Endometrial microvascular endothelial cells (primary cell): Measurements from ENCODE around the genes PLA2G4E, SNAP23, CDAN1 and ADAL.

DNA sequence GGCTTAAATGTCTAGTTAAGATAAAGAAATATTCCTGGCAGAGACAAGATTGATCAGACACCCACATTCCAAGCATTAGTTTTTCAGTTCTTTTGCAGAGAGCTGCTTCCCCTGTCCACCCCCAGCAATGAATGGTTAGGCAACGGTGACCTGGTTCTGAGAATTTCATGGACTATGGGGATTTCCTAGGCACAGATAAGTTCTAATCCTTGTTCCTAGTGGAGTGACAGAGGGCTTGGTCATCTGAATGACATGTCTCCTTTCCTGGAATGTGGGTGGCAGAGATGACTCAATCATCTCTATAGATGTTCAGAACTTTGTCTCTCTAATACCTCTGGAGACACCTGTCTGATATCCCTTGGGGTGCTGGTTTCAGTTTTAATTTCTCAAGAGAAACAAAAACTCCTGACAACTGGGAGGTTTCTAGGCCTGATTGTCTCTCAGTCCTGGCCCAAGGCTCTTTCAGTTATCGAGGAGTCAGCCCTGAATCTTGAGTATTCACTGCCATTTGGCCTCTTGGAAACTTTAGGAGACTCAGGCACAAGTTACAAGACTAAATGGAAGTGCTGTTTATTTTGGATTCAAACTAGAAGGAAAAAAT, 10.4 kb downstream of the PLA2G4E start:
- RAMPAGE, long total RNA = no peak

GRCh38 chr15:42020737-42021420, at the start of gene PLA2G4E:
Gene PLA2G4E, minus strand, starts transcription at chr15:42021042.
- RAMPAGE, long total RNA = no peak

DNA sequence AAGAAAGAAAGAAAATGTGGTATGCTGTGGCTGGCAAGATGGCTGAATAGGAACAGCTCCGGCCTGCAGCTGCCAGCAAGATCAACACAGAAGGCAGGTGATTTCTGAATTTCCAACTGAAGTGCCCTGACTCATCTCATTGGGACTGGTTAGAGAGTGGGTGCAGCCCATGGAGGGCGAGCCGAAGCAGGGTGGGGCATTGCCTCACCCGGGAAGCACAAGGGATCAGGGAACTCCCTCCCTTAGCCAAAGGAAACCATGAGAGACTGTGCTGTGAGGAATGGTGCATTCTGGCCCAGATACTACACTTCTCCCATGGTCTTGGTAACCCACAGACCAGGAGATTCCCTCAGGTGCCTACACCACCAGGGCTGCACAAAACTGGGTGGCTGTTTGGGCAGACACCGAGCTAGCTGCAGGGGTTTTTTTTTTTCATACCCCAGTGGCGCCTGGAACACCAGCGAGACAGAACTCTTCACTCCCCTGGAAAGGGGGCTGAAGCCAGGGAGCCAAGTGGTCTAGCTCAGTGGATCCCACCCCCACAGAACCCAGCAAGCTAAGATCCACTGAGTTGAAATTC, 27.9 kb upstream of the TMEM87A start:
- RAMPAGE, long total RNA = no peak

DNA sequence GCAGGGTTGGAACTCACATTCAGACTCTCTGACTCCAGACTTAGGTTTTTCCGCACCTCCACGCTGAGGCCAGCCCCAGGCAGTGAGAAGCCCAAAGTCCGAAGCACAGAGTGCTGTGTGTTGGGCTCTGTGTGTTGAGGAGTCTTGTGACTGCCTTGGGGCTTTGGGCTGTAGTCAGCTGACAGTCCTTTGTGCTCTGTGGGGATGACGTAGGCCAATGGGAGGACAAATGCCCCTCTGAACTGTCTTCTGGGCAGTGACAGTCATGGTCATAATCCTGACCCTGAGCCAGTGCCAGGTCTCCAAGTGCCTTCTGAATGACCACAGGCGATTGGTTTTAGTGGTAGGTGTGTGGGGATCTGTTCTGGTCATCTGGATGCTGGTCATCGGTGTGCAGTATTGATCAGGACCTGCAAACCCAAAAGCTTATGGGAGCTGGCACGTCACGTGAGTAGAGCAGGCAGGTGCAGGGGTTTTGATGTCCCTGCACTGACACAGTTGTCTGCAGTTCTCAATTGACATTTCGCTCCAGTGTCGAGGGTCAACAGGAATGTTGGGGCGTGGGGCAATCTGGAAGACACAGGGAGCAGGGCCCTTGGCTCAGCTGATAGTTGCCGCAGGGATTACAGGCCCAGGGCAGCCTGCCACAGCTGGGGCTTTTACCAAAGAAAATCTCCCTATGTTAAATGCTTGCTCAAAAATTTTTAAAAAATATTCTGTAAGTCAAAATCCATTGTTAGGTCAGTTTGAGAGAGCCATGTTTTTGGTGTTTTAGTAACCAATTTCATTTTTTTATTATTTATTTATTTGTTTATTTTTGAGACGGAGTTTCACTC, 45.4 kb downstream of the CAPN3 start:
- RAMPAGE, long total RNA = no peak

- RAMPAGE, long total RNA = no peak
Observed at GRCh38 chr15:42450188-42450664, 40.7 kb downstream of the ZNF106 start.

DNA sequence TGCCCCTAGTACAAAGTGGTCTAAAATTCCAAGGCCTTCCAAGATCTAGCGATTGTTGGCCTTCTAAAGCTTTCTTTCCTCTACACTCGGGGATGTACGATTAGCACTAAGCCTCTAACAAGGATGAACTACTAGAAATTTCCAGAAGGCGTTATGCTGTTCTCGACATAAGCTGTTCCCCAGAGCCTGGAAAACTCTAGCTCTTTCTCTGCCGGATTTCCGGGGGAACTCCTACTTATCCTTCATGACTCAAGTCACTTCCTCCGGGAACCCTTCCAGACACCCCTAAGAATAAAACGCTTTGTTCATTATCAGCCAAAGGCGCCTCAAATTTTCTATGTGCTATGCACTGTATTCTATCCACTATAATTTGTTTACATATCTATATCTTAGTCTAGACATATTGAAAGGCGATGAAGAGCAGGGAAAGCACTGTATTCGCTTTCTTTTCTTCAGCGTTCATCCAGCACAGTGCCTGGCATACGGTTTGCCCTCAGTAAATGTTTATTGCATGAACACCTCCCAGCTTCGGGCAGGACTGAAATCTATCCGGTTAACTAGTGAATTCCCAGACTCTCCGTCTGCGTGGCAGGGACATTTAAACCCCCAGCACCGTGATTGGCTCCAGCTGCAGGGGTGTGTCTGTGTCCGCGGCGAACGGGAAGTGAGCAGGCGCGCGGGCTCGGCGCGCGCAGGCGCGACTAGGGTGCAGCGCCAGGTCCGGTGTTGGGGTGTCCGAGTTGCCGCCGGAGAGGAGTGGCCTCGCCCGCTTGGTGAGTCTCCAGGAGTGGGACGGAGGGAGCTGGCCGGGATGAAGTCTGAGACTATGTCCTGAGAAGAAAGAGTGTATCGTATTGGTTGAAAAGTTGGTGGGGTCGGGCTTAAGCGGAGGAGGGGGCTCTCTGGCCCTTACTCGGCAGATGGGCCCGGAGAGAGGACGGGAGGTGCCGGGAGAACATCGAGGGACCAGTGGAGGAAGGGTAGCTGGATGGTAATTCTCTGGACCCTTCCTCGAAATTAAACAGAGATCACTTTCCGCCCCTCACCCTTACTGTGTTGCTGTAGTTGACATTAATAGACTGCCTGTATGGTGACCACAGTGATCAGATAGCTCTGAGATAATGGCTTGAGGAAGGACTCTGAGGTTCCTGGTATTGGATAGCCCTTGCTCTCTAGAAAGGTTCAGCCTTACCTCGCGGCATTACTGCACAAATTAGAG, at the start of gene SNAP23:
Gene SNAP23, plus strand, starts transcription at position 694 of the 1,219 bp plus-strand sequence.
- RAMPAGE, long total RNA = start-site peak on the plus strand centred at position 717 of the sequence, 66 bp wide, 4,705 and 5,682 reads in 2 replicates

GRCh38 chr15:42724946-42725913, 11.7 kb downstream of the CDAN1 start:
- RAMPAGE, long total RNA = no peak

- RAMPAGE, long total RNA = no peak
Observed at GRCh38 chr15:42736838-42737922, at the start of gene CDAN1. Gene CDAN1, minus strand, starts transcription at chr15:42737128.

GRCh38 chr15:43330466-43330916, at the start of gene ADAL:
Gene ADAL, plus strand, starts transcription at chr15:43330672.
- RAMPAGE, long total RNA = start-site peak on the plus strand at chr15:43330668-43330700, 33 and 37 reads in 2 replicates

- RAMPAGE, long total RNA = no peak
Observed at GRCh38 chr15:43534088-43534452, 16.7 kb downstream of the MAP1A start.

DNA sequence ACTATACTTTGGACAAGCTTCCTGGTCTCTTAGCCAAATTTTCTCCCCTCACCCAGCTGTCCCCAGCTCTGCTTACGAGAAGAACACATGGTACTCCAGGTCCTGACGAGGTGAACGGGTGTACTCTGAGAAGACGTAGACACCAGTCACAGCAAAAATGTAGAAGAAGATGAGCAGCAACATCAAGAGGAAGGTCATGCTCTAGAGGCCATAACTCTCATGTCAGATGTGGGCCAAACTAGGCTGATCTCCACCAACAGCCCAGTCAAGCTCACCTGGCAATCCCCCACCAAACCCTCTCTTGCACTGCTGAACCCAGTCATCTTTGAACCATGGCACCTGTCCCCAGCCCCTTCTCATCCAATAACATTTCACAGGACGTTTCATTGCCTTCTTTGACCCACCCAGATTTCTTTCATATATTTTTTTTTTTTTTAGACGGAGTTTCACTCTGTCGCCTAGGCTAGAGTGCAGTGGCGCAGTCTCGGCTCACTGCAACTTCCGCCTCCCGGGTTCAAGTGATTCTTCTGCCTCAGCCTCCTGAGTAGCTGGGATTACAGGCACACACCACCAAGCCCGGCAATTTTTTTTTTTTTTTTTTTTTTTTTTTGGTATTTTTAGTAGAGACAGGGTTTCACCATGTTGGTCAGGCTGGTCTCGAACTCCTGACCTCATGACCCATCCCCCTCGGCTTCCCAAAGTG, 9.7 kb downstream of the CATSPER2 start:
- RAMPAGE, long total RNA = no peak

DNA sequence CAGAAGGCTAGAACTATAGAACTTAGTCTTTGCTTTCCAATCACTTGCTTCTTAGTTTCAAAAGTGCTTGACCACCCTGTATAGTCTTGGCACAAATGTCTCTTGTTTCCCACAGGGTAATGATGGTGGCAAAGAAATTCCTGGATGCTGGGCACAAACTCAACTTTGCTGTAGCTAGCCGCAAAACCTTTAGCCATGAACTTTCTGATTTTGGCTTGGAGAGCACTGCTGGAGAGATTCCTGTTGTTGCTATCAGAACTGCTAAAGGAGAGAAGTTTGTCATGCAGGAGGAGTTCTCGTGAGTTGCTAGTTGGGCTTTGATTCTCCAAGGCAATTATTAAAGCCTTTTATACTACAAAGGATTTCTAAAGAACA, 10.2 kb downstream of the ELL3 start:
- RAMPAGE, long total RNA = no peak

DNA sequence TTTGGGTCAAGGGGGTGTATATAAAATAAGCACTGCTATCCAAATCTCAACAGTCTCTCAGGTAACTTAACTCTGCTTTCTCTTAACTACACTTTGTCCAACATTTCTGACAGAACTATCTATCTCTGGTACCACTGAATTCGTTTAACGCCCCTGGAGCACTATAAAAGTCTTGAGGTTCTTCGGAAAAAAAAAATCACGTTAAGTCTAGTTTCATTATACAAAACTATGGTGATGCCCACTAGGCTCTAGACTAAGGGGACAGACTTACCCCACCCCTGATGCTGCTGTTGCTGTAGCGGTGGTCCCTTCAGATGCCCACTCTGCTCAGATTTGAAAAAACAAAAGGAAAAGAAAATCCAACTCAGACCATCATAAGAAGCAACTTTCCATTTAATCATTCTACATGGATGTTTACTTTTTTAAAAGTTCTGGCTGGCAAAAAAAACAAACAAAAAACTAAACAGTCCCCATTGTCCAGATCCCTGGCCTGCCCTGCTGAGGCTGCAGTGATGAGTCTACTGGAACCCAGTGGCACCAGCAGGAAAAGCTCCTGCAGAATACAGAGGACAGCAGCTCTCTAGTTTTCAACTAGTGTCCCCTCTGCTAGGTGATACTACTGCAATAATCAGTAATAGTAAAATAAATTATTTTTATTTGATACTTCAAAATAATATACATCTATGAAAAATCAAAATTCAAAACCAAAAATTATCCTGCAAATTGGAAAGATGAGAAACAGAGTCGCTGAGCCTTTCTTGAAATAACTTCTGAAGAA, 46.3 kb downstream of the WDR76 start:
- RAMPAGE, long total RNA = no peak

GRCh38 chr15:44537520-44538257, 742 bp downstream of the EIF3J start:
- RAMPAGE, long total RNA = no peak

DNA sequence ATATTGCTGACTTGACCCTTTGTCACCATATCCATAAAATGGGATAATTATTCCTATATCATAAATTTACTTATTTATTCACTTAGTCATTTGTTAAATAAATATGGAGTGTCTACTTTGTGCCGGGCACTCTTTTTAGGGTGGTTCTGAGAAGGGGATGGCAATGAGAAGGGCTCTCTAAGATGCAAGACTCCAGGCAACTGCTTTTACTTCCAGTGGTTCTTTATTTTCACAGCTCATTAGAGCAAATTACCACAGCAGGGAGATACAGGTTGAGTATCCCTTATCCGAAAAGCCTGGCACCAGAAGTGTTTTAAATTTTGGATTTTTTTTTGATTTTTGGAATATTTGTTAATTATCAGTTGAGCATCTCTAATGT, 9.4 kb upstream of the TRIM69 start:
- RAMPAGE, long total RNA = no peak

DNA sequence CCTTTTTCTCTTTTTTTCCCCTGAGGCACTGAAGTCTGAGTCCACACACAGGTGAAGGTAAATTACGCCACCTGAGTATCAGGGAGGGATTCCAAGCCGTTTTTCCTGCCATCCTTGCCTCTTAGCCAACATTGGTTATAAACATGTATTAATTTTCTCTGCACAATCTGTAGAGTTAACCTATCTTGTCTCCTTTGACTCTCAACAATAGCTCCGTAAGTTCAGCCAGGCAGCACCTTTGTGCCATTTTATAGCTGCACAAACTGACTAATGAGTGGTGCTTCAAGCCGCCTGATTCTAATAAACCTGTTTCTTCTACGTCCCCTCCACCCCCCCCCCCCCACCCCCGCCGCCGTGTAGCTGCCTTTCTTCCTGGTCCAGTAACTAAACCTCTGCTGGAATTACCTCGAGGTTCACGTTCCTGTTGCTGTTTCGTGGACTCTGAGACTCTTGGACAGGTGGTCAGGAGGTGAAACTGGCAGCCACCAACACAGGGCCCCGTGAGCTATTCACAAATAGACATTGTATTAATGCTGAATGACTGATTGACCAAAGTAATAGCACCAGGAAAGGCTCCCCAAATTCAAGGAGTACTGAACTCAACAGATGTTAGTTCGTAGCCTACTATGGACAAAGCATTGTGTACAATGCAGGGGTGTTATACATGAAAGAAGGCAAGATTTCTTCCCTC, 73.8 kb downstream of the TRIM69 start:
- RAMPAGE, long total RNA = no peak

DNA sequence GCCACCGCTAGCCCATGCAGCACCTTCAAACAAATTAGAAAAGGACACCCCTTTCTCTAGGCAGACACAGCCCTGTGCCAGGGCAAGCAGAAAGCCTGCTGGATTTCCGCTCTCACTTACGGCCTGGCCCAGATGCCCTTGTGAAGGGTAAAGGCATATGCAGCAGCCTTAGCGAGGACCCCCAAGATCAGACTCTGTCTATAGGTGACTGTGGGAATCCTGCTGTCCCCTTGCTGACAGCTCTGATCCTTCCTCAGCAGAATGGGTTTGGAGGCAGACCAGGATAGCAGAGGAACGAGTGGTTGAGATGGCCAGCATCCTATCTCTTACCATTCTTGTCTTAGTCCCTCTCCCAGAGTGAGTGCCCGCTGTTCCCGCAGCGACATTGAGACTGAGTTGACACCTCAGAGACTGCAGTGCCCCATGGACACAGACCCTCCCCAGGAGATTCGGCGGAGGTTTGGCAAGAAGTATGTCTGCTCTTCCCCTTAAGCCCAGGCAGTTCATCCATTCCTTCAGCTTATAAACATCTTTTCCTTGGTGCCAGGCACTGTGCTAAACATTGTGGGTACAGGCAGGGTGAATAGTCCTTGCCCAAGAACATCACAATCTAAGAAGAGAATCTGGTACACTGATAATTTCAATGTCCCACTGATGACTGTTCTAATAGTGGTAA, 21.1 kb downstream of the DUOX1 start:
- RAMPAGE, long total RNA = no peak

DNA sequence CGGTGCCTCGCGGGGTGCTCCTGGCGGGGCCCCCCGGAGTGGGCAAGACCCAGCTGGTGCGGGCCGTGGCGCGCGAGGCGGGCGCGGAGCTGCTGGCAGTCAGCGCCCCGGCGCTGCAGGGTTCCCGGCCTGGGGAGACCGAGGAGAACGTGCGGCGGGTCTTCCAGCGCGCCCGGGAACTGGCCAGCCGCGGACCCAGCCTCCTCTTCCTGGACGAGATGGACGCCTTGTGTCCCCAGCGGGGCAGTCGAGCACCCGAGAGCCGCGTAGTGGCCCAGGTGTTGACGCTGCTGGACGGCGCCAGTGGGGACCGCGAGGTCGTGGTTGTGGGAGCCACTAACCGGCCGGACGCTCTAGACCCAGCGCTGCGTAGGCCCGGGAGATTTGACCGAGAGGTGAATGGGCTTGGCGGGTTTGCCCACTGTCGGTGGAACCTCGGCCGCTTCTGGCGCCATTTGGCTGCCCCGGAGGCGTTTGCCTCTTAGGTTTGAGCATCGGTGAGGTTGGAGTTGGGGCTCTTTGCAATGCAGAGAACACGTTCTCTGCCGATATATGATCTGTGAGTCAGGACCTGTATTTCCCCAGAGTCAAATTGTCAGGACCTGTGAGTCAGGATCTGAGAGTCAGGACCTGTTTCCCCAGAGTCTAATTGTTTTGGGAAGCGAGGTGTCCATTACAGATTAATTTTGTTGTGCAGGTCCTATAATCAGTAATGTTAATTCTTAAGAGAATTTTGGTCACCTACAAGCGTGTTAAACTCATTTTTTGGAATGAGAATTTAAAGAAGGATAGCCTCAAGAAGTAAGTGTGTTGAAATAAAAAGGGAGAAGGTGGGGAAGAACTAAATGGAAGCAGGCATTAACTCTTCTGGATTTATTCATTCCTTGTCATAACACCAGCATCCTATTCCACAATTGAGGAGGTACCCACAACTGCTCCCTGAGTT, 1.3 kb downstream of the SPATA5L1 start:
- RAMPAGE, long total RNA = no peak

DNA sequence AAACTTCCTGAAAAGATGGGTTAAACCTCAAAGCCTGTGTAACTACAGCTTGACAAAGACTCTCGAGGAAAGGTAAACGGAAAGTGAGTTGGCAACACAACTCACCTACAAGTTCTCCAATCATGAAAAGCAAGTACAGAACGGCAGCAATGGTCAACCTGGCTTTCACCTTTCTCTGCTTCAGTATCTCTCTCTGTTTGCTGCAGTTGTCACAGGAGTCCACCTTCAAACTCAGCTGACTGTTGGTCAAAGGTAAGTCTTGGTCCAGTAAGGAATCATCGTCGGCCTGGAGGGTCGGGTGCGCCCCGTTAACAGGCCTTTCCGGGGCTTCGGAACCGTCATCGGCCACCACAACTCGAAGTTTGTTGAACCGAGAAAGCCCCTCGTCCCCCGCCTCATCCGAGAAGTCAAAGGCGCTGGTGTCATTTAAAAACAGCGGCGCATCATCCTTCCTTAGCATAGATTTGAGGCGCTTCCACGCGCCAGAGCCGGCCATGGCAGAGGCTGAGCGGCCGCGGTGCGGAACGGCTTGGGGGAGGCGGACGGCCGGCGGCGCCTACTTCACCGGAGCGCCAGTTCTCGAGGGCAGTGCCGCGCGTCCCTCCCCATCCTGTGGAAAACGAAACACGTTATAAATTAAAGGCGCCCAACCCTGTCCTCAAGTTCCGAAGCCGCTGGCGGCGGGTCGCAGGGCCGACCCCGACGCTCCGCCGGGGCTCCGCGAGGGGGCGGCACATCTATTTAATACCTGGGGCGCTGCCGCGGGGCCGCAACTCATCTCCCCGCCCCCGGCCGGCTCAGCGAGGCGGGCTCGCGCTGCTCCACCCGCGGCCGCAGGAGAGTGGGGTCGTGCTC, 469 bp downstream of the SLC30A4 start:
- RAMPAGE, long total RNA = no peak

- RAMPAGE, long total RNA = no peak
Observed at GRCh38 chr15:45659434-45659837, 24.6 kb downstream of the SQOR start.